Diencephalon (tissue), 2 donors: Measurements from ENCODE around the genes DEFB126 and ZCCHC3.

- RAMPAGE, long total RNA: no peak
These were observed at the start of gene DEFB126 for GRCh38 chr20:142514-142793. DEFB126 (plus strand) TSS chr20:142590.

- RAMPAGE, long total RNA: start-site peak on the plus strand at chr20:297264-297394, 85 and 105 reads in 2 replicates
These were observed at the start of gene ZCCHC3 for GRCh38 chr20:296917-297841. ZCCHC3 (plus strand) TSS chr20:297570.

GRCh38 chr20:365960-366423 is 14.6 kb upstream of the TRIB3 start:
- RAMPAGE, long total RNA: no peak

DNA sequence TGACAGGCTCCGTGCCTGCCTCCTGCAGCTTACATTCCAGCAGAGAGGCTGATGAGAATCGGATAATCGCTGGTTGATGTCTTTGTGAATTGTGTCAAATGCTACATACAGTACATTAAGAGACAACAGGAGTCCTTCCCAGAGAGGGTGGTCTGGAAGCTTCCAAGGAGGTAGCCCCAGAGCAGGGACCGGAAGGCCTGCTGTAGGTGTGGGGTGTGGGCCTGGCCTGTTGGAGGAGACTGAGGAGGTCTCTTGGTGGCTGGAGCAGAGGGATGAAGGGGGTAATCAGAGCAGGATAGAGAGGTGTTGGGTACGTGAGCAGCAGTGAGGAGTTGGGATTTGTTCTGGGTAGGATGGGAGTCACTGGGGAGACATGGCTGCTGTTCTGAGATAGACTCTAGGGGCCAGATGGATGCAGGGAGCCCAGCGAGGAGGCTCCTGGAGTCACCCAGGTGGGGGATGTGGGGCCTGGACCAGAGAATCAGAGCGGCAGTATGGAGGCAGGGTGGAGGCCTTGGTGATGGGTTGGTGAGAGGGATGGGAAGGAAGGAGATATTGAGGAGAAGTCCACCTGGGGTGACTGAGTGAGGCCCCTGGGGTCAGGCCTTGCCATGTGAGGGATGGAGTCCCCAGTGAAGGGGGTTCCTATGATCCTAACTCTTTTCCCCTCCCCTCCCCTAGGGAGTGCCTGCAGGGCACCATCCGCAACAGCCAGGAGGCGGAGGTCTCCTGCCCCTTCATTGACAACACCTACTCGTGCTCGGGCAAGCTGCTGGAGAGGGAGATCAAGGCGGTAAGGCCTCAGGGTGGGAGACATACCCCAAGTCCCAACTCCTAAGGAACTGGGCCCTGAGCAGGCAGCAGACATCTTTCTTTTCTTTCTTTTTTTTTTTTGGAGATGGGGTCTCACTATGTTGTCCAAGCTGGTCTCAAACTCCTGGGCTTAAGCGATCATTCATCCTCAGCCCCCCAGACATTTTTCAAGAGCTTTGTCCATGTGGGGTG is 13.6 kb downstream of the RBCK1 start:
- RAMPAGE, long total RNA: no peak

- RAMPAGE, long total RNA: no peak
These were observed 26.7 kb downstream of the RBCK1 start for GRCh38 chr20:434343-435592.

DNA sequence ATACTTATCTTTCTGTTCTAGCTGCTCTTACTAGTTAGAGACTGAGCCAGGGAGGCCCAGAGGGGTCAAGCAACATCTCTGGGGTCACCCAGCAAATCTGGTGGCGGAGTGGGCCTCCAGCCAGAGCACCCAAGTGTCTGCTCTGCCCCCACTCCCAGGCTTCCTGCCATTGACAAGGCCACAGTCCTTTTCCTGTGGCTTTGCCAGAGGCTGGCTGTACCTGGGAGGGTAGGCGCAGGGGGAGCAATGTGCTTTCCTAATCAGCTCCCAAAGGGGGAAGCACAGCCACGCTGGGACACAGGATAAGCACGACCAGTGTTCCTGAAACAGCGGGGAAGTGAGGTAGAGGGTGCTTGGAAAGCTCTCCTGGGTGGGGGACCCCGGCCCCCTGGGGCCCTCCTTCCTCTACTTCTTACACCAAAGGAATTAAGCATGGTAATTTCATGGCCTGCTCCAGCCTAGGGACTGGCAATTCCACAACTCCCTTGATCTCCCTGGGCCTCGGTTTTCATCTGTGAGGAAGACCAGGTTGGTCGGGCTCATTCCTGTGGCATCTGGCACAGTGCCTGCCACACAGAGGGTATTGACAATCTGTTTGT is 7.6 kb downstream of the TCF15 start:
- RAMPAGE, long total RNA: no peak

- RAMPAGE, long total RNA: no peak
These were observed 7.0 kb downstream of the TCF15 start for GRCh38 chr20:603094-603545.

DNA sequence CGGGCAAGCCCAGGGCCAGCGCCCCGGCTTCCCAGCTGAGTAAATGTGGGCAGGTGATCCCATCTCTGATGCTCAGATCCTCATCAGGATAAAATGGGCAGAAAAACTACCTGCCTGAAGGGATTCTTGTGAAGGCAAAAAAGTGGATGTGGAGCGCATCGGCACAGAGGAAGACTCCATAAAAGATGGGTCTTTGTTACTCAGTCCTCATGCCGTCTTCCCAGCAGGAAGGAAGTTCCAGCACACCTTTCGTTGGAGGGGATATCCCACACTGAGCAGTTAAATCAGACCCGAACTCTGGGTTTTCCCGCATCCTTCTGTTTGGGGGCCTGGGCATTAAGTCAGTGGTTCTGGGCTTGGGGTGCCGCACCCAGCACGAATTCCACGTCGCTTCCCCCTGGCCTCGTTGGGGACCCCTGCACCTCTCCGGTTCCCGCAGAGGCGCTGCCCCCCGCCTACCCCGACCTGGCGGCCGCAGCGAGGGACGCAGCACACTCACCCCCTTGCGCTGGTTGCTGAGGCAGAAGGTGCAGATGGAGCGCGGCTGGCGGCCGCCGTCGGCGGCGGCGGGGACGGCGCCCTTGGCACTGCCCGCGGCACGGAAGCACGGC is 790 bp downstream of the TCF15 start:
- RAMPAGE, long total RNA: no peak

DNA sequence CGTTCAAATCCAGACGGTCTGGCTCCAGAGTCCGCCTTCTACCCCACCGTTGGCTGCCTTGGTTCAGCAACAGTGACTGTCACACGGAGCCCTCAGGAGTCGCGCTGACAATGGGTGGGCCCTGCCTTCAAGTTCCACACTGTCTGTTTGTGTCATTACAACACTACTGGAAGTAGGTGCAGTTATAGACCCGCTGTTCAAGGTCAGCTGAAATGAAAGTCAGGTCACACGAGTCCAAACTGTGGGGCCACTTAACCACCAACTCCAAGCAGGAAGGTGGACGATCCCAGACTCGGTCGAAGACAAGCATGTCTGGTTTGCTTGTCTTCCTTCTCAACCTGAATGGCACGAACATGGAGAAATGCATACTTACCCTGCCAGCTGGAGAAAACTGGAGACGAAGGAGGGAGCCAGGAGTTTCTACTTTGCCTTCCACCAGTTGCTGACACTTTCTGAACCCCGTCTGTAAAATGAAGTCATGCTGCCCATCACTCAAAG is 907 bp upstream of the SRXN1 start:
- RAMPAGE, long total RNA: no peak

DNA sequence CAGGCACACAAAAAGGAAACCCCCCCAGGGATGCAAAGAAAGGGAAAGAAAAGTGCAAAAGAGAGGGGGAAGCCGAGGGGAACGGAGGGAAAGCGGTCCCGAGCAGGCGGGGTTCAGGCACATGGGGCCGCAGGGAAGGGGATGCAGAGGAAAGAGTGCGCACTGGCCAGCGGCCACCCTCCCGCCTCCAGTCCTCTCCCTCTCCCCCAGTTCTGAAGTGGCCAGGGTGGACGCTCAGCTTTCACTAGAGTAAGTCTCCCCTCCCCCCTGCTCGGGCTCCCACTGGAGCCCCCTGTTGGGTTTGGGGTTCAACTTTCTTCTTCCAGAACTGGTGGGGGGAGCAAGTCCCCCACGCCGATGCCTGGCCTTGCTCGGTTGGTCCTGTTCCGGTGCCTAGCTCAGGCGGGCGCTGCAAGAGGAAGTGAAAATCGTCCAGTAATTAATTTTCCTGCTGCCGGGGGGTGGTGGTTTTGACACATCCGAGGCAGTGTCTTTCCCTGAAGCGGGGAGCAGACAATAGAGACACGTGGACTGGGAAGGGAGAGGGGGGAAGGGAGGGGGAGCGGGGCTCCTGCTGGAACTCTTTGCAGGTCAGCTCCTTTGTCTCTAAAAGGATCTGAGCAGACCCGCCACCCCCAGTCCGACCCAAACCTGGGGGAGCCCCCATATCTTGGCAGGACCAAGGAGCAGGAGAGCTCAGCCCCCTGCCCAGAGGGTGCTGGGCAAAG is 798 bp upstream of the SCRT2 start:
- RAMPAGE, long total RNA: no peak

- RAMPAGE, long total RNA: no peak
These were observed 4.4 kb upstream of the SLC52A3 start for GRCh38 chr20:772743-773048.

DNA sequence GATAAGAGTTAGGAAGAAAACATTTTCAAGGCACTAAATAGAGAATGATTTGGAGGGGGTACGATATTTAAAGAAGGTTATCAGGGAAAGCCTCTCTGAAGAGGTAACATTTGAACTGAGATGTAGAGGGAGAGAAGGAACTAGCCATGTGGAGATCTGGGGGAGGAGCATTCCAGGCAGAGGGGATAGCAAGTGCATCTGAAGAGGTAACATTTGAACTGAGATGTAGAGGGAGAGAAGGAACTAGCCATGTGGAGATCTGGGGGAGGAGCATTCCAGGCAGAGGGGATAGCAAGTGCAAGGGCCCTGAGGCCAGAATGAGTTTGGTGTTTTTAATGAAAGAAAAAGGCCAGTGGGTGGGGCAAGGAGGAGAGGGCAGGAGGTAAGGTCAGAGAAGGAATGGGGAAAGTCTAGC is 33.3 kb upstream of the ANGPT4 start:
- RAMPAGE, long total RNA: no peak

GRCh38 chr20:996713-997090 is 5.4 kb downstream of the RSPO4 start:
- RAMPAGE, long total RNA: no peak

- RAMPAGE, long total RNA: no peak
These were observed 1.1 kb downstream of the C20orf202 start for GRCh38 chr20:1204248-1204881.

DNA sequence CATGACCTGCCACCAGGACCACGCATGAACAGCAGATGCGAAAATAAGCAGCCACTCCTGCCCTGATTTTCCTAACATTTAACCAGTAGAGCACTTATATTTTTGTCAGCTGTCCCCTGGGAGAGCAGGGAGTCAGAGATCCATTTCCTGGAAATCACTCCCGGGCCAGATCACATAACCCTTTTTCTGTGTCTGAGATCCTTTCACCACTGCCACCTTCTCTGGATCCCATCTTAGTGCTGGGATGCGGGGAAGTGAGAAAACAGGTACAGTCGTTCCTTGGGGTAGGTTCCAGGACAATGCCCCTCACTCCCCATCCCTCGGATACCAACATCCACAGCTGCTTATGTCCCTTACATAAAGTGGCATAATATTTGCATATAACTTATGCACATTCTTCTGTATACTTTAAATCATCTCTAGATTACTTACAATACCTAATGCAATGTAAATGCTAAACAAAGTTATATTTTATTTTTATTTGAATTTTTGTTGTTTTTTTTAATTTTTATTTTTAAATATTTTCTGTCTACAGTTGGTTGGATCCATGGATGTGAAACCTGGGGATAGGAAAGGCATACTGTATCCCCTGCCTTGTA is 5.5 kb downstream of the SDCBP2 start:
- RAMPAGE, long total RNA: no peak

- RAMPAGE, long total RNA: no peak
These were observed 23.2 kb downstream of the FKBP1A start for GRCh38 chr20:1369657-1370148.

- RAMPAGE, long total RNA: no peak
These were observed 8.7 kb downstream of the NSFL1C start for GRCh38 chr20:1457938-1458430.

DNA sequence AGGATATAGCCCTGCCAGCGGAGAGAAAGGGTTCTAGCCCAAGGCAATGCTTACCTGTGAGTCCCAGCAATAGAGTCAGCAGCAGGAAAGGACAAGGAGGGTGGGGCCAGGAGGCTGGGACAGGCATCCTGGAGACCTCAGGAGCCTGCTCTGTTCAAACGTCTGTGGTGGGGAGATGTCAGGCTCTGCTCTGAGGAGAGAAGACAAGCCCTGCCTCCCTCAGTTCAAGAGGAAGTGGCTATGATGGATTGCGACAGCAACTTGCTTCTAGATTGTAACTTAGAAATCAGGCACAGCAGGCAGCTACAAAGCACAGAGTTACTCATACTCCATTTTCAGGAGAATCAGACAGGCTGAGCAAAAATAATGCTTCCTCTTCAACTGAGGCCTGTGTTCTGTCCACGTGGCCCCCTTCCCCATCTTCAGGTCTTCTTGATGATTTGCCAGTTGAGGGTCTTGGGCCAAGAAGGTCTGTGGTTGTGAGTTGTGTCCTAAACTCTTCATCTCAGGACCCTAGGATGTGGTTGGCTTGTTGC is 31.1 kb upstream of the SIRPD start:
- RAMPAGE, long total RNA: no peak

DNA sequence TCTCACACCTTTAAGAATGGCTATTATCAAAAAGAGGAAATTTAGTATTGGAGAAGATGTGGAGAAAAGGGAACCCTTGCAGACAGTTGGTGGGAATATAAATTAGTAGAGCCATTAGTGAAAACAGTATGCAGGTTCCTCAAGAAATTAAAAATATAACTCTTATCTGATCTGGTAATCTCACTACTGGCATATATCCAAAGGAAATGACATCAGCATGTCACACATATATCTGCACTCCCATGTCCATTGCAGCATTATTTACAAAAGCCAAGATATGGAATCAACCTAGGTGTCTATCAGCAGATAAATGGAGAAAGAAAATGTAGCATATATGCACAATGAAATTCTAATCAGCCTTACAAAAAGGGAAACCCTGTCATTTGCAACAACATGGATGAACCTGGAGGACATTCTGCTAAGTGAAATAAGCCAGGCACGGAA is 2.6 kb downstream of the SIRPG start:
- RAMPAGE, long total RNA: no peak

DNA sequence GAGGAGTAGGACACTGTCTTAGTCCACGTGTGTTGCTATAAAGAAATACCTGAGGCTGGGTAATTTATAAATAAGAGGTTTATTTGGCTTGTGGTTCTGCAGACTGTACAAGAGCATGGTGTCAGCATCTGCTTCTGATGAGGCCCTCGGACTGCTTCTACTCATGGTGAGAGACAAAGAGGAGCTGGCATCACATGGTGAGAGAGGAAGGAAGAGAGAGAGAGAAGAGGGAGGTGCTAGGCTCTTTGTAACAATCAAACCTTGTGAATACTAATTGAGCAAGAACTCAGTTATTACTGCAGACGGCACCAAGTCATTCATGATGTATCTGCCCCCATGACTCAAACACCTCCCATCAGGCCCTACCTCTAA is 6.3 kb upstream of the SIRPG start:
- RAMPAGE, long total RNA: no peak